NALM6 (cell line): ENCODE measurements around the genes SPDYE15, CCL26 and CCL24.

DNA sequence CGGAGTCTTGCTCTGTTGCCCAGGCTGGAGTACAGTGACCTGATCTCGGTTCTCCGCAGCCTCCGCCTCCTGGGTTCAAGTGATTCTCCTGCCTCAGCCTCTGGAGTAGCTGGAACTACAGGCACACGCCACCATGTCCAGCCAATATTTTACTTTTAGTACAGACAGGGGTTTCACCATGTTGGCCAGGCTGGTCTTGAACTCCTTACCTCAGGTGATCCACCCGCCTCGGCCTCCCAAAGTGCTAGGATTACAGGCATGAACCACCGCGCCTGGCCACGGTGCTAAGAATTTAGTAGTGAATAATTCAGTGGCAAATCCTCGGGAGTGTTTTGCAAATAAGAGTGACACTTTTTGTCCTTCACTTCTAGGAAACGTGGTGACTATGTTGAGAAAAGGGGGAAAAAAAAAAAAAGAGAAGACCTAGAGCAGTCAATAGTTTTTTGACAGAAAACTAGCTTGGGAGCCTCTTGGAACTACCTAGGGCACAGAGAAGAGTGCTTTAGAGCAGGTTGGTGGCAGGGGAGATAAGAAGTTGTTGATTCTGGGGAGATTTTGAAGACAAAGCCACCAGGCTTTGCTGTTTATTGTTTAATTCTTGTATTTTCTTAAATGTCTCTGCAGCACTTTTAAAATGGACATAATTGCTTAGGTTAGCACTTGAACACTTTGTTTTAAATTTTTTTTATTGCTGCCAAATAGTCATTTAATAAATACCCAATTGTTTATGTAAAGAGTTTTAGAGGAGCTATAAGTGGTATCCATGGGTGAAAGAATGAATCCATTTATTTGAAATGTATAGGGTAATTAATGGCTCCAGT lies 50.1 kb upstream of the NCF1 start:
- PRO-cap, result no peak

DNA sequence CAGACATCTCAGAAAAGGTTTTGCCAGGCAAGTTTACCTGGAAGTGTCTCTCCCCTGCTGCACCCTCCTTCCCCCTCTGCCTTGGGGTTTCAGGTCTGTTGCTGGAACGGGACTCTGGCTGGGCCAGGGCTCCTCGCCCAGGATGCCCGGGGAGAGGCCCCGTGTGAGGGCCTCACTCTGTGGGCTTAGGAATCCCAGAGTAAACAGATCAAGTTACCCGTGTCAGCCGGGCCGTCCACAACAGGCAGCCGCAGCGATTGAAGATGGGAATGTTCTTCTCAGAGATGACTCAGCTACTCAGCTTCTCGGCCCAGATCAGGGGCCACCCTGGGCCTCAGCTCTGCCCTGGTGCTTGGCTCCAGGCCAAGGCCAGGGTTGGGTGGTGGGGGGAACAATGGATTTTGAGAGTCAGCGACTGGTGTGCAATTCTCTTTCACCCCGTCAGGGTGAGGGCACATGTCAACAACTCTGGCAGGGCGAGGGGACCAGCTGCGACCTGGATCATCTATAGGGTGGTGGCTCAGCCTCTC lies 29.4 kb downstream of the CASTOR2 start:
- PRO-cap, result no peak

GRCh38 chr7:75237398-75237906 lies 43.1 kb upstream of the SPDYE13 start:
- PRO-cap, result no peak

DNA sequence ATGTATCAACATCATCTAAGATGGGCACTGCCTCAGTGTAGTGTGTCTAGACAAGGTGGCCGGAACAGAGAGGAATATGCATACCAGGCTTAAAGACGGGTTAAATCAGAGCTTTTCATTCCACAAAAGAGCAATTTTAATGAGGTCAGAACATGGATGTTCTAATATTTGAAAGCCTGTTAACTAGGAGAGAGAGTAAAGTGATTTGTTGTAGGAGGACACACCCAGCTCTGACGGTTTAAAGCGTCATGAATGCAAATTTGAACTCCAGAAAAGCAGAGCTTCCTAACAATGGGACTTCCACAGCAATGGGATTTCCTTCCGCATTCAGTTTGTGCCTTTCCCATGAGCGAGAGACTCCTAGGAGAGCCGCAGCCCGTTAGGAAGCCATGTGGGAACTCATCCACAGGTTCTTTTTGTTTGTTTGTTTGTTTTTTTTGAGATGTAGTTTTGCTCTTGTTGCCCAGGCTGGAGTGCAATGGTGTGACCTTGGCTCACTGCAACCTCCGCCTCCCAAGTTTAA lies at the start of gene SPDYE15:
SPDYE15 (plus strand) TSS at position 288 of the 523 bp plus-strand sequence.
- PRO-cap, result no peak

- PRO-cap, result unidirectional peak, plus-strand start at chr7:75359231; unidirectional peak, plus-strand start at chr7:75359300
Observed at GRCh38 chr7:75358772-75359691, 23.9 kb downstream of the SPDYE15 start.

DNA sequence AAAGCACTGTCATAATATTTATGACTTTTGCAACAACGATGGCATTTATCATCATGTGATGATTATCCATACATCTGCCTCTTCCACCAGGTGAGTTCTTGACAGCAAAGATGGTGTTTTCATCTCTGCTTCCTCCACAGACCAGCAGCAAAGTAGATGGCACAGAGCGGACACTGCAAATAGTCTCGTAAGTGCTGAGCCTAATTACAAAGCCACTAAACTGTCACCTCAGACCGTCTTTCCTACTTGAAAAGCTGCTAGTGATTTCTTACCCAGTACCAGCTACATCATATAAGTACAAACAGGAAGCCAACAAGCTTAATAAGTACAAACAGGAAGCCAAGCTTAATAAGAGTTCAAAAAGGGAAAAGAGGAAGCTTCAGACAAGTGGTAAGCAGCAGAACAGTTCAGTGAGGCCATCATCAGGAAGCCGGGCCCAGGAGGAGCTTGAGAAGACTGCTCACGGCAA lies 32.1 kb downstream of the TRIM73 start:
- PRO-cap, result bidirectional peak, plus-strand start at position 419 of the sequence, minus-strand start at position 265 of the sequence

DNA sequence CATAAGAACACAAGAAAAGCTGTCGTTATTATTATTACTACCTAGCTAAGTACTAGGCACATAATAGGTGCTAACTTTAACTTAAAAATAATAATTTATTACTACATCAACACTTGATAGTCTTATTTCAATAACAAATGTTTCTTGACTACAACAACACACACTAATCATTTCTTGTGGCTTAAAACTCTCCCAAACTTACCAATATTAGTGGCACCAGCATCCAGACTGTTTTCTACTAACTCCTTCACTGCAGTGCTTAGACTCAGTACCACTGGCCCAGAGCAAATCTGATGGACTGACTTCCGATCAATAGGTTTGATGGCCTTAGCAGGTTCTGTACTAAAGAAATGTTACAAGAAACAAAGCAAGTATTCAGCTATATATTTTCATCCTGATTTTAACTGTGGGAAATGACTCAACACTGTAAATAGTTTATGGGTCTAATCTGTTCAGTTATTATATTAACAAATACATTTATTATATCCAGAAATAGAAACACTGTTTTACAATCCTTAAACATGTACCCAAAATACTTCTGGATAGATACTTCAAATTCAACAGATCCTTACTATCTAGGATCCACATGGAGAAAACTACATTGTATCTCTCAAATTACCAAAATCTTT lies 22.4 kb downstream of the SPDYE5 start:
- PRO-cap, result no peak

DNA sequence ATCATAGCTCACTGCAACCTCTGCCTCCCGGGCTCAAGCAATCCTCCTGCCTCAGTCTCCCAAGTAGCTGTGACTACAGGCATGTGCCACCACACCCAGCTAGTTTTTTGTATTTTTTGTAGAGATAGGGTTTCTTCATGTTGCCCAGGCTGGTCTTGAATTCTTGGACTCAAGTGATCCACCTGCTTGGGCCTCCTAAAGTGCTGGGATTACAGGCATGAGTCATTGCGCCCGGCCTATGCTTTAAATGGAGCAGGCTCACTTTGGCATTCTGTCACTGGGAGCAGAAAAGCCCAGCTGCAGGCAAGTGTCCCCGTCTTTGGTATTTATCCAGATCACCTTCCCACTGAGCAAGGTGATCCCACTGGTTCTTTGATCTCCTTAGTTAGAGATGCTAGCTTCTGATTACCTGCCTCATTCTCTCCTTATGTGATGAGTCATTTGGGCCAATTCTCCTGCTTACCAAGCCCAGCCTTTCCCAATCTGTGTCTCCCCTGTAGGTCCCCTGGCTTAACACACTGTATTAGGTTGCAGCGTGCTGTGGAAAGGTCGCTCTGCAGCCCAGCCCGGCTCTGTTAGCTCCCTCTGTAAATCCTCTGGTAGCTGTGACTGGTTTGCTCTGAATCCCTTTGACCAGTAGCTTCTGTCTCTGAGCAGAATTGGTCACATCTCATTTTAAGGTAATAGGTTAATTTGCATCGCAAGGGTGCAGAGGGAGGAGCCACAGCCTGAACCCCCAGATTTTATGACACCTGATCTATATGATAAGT lies 39.3 kb downstream of the SPDYE5 start:
- PRO-cap, result no peak

- PRO-cap, result no peak
Observed at GRCh38 chr7:75639711-75640319, 98.9 kb downstream of the HIP1 start.

DNA sequence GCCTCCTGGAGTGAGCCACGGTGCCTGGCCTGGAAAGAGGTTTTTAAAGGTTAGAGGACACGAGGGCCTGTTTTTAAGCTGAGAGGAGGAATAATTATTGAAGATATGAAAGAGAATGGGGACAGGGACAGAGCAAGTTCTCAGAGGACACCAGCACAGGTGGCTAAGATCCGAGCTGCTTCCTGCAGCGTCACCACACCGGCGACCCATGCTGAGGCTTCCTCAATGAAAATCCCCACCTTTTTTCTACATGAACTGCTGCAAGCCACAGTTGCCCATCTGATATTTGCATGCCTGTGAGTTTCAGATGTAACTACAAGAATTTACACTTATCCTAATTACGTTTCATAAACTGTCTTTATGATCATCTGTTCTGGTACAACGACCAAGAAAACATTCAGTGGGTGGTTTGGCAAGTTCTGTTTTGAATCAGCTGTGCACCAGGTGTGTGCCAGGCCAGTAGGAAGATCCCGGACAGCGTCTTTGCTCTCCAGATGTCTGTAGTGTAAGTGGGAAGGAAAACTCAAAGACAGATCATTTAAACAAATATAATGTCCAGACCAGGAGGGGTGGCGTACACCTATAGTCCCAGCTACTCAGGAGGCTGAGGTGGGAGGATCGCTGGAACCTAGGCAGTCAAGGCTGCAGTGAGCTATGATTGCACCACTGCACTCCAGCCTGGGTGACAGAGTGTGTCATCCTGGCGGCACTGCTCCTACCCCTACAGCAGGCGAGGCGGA lies 75.8 kb downstream of the HIP1 start:
- PRO-cap, result bidirectional peak, plus-strand start at position 432 of the sequence, minus-strand start at position 170 of the sequence

DNA sequence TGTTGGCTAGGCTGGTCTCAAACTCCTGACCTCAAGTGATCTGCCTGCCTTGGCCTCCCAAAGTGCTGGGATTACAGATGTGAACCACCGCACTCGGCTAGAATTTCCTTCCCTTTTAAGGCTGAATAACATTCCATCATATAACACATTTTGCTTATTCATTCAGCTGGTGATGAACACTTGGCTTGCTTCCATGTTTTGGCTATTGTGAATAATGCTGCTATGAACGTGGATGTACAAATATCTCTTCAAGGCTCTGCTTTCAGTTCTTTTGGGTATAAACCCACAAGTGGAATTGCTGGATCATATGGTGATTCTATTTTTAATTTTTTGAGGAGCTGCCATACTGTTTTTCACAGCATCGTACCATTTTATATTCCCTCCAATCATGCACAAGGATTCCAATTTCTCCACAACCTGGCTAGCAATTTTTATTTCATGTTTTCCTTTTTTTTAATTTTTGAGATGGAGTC lies 67.4 kb downstream of the HIP1 start:
- PRO-cap, result no peak

- PRO-cap, result no peak
Observed at GRCh38 chr7:75679101-75679541, 59.6 kb downstream of the HIP1 start.

DNA sequence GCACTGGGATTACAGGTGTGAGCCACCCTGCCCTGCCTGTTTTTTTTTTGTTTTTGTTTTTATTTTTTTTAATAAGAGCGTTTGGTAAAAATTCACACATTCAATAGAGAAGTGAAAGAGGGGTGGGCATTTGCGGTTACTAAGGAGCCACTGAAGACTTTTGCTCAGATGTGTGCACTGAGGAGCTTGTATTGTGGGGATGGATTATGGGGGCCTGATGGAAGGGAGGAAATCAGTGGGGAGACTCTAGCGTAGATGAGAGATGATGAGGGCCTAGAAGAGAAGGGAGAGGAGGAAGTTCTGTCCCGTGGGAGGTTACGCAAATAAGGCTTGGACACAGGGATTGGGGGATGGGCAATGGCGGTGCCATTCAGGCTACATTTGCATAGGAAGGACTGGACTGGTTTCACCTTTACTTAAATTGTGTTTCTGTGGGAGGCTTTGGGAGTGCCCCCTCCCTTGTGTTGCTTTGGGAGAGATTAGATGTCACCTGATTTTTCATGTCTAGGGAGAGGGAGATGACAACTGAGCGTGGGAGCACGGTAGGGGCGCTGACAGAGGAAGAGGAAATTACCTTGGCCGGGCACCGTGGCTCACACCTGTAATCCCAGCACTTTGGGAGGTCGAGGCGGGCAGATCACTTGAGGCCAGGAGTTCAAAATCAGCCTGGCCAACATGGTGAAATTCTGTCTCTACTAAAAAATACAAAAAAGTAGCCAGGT lies 2.2 kb upstream of the HIP1 start:
- PRO-cap, result no peak

DNA sequence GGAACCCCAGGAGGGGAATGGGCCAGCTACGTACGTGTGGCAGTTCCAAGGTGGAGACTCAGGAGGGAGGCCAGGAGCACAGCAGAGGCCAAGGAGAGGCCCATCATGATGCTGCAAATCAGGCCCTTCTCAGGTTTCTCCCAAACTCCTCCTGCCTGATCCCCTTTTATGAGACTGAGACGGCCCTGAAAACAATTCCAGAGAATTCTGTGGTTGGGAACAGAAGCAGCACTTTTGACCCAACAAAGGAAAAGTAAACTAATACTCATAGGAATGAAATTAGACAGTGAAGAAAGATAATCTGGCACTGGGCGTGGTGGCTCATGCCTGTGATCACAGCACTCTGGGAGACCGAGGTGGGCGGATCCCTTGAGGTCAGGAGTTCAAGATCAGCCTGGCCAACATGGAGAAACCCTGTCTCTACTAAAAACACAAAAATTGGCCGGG lies at the start of gene CCL26:
CCL26 (minus strand) TSS at position 142 of the 447 bp plus-strand sequence.
- PRO-cap, result no peak

DNA sequence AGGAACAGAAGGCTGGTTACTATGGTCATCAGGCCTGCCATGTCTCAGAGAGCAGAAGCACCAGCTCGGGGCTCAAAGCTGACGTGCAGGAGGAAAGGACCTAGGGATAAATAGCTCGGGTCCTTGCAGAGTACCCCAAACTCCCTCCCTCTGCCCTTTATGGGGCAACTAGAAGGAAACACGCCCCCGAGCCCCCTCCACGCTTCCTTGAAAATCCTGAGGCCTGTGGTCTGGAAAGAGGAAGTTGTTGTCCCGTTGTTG lies at the start of gene CCL24:
CCL24 (minus strand) TSS at position 132 of the 261 bp plus-strand sequence.
- PRO-cap, result no peak

DNA sequence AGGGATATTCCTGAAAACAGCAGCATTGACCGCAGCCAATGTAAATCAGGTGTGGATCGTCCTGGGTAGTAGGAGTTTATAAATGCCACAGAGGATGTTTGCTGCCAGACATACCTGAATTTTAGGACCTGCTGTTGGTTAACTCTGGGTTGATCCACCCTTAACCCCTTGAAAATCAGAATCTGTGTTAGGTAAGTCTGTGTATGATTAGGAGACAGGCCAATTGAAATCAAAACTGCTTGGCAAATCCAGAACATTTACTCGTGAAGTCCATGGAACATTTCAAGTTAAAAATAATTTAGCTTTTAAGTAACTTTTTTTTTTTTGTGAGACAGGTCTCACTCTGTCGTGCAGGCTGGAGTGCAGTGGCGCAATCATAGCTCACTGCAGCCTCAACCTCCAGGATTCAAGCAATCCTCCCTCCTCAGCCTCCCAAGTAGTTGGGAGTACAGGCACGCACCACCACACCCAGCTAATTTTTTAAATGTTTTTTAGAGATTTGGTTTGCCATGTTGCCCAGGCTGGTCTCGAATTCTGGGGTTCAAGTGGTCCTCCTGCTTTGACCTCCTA lies 1.9 kb downstream of the POR start:
- PRO-cap, result no peak

DNA sequence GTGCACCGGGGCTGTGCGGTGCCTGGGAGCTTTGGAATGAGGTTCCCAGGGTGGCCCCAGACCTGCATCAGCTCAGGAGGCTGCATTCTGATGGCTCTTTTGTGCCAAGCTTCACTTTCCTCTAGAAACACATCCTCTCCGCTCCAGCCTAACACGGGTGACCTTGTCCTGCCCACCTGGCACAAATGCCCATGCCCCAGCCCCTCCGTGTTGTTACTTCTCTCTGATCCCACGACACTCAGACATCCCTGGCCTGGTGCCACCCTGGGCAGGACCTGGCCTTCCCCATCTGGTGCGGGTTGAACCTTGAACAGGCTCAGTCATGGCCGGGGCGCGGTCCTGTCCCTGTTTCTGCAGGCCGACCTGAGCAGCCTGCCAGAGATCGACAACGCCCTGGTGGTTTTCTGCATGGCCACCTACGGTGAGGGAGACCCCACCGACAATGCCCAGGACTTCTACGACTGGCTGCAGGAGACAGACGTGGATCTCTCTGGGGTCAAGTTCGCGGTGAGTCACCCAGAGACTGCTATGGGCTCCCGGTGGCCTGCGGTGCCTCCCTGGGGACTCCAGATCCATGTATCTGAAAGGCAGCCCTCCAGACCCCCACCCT lies 14.3 kb downstream of the TMEM120A start:
- PRO-cap, result no peak

DNA sequence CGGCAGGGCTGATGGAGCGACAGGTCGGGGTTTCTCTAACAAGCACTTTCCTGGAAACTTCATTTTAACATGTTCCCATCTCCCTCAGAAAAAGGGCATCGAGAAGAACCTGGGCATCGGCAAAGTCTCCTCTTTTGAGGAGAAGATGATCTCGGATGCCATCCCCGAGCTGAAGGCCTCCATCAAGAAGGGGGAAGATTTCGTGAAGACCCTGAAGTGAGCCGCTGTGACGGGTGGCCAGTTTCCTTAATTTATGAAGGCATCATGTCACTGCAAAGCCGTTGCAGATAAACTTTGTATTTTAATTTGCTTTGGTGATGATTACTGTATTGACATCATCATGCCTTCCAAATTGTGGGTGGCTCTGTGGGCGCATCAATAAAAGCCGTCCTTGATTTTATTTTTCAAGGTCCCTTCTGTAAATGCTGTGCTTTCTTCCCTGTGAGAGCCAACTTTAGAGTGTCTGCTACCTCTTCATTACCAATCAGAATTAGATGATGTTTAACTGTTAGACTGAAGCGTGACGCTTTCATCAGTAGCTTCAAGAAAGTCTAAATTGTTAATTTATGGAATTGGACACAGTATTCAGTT lies 18.4 kb downstream of the MDH2 start:
- PRO-cap, result no peak

DNA sequence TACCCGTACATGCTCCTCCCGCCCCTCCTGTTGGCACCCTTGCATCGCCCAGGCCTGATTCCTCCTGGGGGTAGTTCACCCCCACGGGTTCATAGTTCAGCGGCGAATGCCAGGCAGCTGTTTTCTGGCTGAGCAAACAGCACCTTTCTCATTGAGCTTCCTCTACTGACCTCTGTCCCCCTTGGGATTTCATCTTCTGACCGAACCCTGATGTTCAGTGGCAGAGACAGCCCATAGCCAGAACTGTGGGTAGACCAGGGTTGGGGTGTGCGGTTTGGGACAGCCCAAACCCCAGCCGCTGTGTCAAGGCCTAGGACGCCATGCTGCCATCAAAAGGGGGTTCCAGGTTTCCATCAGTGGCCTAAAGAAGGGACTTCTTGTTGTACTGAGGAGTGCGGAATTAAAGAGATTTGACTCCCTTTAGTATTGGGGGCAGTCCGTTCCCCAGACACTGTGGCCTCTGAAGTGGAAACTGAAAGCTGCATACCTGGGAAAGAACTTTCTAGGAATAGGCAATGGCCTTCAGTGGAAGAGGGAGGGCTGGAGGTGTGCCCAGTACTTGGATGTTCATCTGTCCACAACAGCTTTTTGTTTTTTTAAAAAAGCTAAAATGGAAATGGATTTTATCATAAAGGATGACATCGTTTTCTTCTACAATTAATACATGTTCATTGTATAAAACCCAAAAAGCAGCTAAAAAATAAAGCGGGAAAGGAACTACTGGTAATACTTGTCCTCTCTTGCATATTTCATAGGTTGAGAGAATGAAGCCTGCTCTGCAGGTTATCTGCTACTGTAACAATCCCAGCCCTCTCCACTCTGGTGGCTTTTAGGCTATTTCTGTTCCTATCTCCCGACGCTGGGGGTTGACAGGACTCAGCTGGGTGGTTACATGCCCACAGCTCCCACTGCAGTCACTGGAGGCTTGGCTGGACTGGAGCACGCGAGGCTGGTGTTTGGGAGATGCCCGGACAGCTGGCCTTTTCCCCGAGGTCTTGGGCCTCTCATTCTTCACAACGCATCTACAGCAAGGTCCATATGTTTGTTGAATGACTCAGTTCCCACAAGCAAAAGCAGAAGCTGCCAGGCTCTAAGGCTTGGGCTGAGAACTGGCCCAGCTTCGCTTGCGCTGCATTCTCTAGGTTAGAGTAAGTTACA lies 19.3 kb downstream of the MDH2 start:
- PRO-cap, result no peak

DNA sequence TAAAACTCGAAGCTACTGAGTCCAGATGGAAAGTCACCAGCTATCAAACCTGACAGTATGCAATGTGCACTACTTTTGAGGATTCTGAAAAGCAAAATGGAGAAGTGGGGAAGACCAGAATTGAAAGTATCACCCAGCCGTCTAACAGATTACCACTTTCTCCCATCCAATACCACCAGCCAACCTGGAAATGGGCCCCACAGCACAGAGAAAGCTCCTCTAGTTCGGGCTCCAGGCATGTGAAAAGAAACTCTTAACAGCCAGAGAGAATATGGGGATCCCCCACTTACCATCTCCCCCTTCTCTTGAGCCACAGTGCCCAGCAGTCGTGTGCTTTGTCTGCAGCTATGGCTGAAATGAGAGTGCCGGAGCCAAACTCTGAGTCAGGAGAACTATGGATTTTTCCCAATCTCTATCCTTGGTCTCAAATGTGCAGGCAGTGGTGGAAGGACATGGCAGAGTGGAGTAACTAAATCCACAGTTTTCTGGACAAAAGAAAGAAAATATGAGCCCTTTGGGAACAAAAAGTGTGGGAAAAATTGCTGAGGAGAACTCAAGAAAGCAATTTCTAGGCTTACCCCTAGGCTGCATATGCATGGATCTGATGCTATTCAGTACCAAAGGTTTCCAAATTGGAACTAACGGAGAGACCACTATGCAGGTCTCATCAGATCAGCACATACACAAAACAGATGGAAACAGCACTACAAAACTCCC lies 67.6 kb upstream of the SRRM3 start:
- PRO-cap, result no peak